K562 (cell line): Measurements from ENCODE around the genes HIF1AN, SLF2 and BTRC.

GRCh38 chr10:100362177-100363015 is 15.4 kb downstream of the SCD start:
- RAMPAGE, long total RNA: no peak
- RRBS: no CpG with 5 or more reads among the region's 7 CpGs
PRO-cap:
- standard: no peak
- CoPRO, capped RNA only, 2 experiments: peak in 1 of 2 experiments; most common plus-strand start chr10:100362478 (in 1)
- CoPRO, capped and uncapped RNA, 2 experiments: peak in 2 of 2 experiments; most common plus-strand start chr10:100362472 (in 2)
- CoPRO, uncapped RNA only, 2 experiments: peak in 2 of 2 experiments; most common plus-strand start chr10:100362260 (in 1)
CAGE:
- cytosol, long polyA plus RNA: no peak
- long polyA plus RNA: no peak
- nucleolus, long total RNA: no peak
- nucleus, long polyA plus RNA: no peak

DNA sequence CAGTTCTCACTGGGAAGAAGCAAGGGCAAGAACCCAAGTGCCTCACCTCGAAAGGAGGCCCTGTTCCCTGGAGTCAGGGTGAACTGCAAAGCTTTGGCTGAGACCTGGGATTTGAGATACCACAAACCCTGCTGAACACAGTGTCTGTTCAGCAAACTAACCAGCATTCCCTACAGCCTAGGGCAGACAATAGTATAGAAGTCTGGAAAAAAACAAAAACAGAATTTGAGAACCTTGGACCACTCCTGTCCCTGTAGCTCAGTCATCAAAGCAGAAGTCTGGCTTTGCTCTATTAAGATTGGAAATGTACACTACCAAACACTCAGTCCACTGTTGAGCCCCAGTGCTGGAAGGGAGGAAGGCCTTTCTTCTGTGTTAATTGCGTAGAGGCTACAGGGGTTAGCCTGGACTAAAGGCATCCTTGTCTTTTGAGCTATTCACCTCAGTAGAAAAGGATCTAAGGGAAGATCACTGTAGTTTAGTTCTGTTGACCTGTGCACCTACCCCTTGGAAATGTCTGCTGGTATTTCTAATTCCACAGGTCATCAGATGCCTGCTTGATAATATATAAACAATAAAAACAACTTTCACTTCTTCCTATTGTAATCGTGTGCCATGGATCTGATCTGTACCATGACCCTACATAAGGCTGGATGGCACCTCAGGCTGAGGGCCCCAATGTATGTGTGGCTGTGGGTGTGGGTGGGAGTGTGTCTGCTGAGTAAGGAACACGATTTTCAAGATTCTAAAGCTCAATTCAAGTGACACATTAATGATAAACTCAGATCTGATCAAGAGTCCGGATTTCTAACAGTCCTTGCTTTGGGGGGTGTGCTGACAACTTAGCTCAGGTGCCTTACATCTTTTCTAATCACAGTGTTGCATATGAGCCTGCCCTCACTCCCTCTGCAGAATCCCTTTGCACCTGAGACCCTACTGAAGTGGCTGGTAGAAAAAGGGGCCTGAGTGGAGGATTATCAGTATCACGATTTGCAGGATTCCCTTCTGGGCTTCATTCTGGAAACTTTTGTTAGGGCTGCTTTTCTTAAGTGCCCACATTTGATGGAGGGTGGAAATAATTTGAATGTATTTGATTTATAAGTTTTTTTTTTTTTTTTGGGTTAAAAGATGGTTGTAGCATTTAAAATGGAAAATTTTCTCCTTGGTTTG is 16.4 kb downstream of the SCD start:
- RAMPAGE, long total RNA: no peak
- RRBS: no CpG with 5 or more reads among the region's 6 CpGs
PRO-cap:
- standard: unidirectional peak, plus-strand start at position 813 of the sequence
- CoPRO, capped RNA only, 2 experiments: no peak in any of the 2 experiments
- CoPRO, capped and uncapped RNA, 2 experiments: peak in 2 of 2 experiments; most common plus-strand start position 189 of the sequence (in 1); most common minus-strand start position 938 of the sequence (in 1)
- CoPRO, uncapped RNA only, 2 experiments: peak in 2 of 2 experiments; most common plus-strand start position 159 of the sequence (in 1); most common minus-strand start position 235 of the sequence (in 1)
CAGE:
- cytosol, long polyA plus RNA: start-site peak on the plus strand centred at position 405 of the sequence, 125 bp wide, 839 and 384 reads in 2 replicates
- long polyA plus RNA: start-site peak on the plus strand centred at position 288 of the sequence, 530 bp wide, 1,073 and 535 reads in 2 replicates
- nucleolus, long total RNA: no peak
- nucleus, long polyA plus RNA: no peak

- RAMPAGE, long total RNA: no peak
- RRBS: no CpG with 5 or more reads among the region's 1 CpG
PRO-cap:
- standard: no peak
- CoPRO, capped RNA only, 2 experiments: no peak in any of the 2 experiments
- CoPRO, capped and uncapped RNA, 2 experiments: no peak in any of the 2 experiments
- CoPRO, uncapped RNA only, 2 experiments: no peak in any of the 2 experiments
CAGE:
- cytosol, long polyA plus RNA: no peak
- long polyA plus RNA: no peak
- nucleolus, long total RNA: no peak
- nucleus, long polyA plus RNA: no peak
Measured at GRCh38 chr10:100508727-100509039, 11.0 kb downstream of the SEC31B start.

GRCh38 chr10:100535597-100536825 is at the start of gene HIF1AN:
Gene HIF1AN (plus strand): TSS chr10:100535943.
- RAMPAGE, long total RNA: start-site peak on the plus strand at chr10:100535944-100535952, 256 and 381 reads in 2 replicates
- RRBS: 4% methylated on average over 12 of the region's 43 CpGs
PRO-cap:
- standard: bidirectional peak, plus-strand start at chr10:100535943, minus-strand start at chr10:100535749; bidirectional peak, plus-strand start at chr10:100536082, minus-strand start at chr10:100536097
- CoPRO, capped RNA only, 2 experiments: peak in 2 of 2 experiments; most common plus-strand start chr10:100535943 (in 2); most common minus-strand start chr10:100535779 (in 2)
- CoPRO, capped and uncapped RNA, 2 experiments: peak in 2 of 2 experiments; most common plus-strand start chr10:100535943 (in 2); most common minus-strand start chr10:100535749 (in 2)
- CoPRO, uncapped RNA only, 2 experiments: peak in 1 of 2 experiments; most common plus-strand start chr10:100535956 (in 1); most common minus-strand start chr10:100535779 (in 1)
CAGE:
- cytosol, long polyA plus RNA: start-site peak on the plus strand at chr10:100535942-100535961, 69 and 79 reads in 2 replicates
- long polyA plus RNA: start-site peak on the plus strand at chr10:100535932-100535955, 83 and 82 reads in 2 replicates
- nucleolus, long total RNA: no peak
- nucleus, long polyA plus RNA: start-site peak on the plus strand at chr10:100535932-100535961, 111 and 111 reads in 2 replicates

DNA sequence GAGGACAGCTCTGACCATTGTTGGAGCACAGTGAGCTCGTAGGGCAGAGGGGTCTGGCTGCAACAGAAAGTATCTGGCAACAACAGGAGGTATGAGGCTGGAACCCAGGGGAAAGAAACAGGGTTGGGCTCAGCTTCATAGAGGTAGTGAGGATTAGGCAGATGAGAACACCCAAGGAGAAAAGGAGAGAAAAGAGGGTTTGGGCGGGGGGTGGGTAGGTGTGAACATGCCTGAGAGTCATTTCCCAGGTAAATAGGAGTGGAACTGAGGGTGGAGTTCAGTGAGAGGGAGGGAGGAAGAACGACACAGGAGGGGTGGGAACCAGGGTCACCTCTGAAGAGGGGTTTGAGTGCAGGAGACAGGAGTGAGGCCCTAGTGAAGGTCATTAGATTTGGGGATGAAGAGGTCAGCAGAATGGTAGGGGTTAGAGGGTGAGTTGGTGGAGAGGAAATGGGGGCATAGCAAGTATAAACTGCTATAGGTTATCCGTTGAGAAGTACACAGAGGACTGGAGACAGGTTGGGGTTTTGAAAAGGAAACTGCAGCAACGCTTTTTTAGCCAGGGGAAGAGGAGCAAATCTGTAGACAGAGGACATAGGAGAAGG is 28.7 kb downstream of the HIF1AN start:
- RAMPAGE, long total RNA: no peak
- RRBS: no CpG with 5 or more reads among the region's 5 CpGs
PRO-cap:
- standard: no peak
- CoPRO, capped RNA only, 2 experiments: no peak in any of the 2 experiments
- CoPRO, capped and uncapped RNA, 2 experiments: no peak in any of the 2 experiments
- CoPRO, uncapped RNA only, 2 experiments: no peak in any of the 2 experiments
CAGE:
- cytosol, long polyA plus RNA: no peak
- long polyA plus RNA: no peak
- nucleolus, long total RNA: no peak
- nucleus, long polyA plus RNA: no peak

DNA sequence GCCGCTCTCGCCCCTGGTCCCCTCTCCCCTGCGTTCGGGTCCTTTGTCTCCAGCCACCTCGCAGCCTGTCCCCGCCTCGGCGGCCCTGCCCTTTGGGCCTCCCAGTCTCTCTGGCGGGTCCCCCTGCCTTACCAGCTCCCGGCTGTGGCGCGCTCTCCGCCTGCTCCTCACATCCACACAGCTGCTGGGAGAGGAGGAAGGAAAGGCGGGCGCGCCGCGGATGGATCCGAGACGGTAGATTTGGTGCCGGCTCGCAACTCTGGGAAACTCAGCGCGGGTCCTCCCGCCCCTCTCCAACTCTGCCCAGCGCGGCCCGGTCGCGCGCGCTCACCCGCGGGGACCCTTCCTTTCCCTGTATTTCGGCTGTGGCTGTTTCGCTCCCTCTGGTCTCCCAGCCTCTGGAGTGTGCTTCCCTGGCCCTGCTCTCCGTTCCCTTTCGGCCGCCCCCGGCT is 6.1 kb upstream of the PAX2 start:
- RAMPAGE, long total RNA: no peak
- RRBS: 14% methylated on average over 5 of the region's 40 CpGs
PRO-cap:
- standard: no peak
- CoPRO, capped RNA only, 2 experiments: no peak in any of the 2 experiments
- CoPRO, capped and uncapped RNA, 2 experiments: no peak in any of the 2 experiments
- CoPRO, uncapped RNA only, 2 experiments: no peak in any of the 2 experiments
CAGE:
- cytosol, long polyA plus RNA: no peak
- long polyA plus RNA: no peak
- nucleolus, long total RNA: no peak
- nucleus, long polyA plus RNA: no peak

DNA sequence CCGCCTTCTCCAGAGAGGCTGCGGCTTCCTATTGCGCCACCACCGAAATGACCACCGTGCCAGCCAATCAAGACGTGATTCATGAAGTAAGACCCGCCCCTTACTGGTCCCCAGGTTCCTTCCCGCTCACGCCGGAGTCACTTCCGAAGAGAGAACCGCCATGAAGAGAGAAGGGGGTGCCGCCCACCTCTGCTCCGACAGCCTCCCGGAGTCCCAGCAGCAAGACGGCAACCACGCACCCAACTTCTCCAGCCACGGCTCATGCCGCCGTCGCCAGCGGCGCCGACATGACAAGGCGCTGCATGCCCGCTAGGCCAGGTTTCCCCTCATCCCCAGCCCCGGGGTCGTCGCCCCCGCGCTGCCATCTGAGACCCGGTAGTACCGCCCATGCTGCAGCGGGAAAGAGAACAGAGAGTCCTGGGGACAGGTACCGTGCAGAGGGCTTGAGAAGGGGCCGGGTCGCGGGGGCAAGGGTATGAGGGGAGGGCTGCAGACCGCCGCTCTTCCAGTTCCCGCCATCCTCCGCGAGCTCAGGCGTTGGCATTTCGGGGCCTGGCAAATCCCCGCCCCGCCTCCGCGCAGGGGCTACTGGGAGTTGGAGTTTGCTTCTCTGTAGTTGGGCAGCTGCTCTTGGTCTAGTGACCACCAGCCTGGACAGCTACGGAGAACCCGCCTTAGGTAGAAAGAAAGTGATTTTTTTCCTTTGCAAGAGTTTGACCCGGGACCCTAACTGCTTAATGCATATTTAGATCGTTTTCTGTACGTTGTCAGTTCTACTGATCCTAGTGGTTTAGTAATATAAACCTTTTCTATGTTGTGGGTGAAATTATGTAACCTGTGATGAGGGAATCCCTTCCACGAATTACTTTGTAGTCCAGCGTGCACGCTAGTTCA is at the start of gene SLF2:
Gene SLF2 (plus strand): TSS at position 140 of the 894 bp plus-strand sequence.
- RAMPAGE, long total RNA: no peak
- RRBS: 3% methylated on average over 11 of the region's 57 CpGs
PRO-cap:
- standard: bidirectional peak, plus-strand start at position 140 of the sequence, minus-strand start outside the sequence; bidirectional peak, plus-strand start at position 707 of the sequence, minus-strand start at position 523 of the sequence
- CoPRO, capped RNA only, 2 experiments: peak in 2 of 2 experiments; most common plus-strand start position 140 of the sequence (in 2)
- CoPRO, capped and uncapped RNA, 2 experiments: peak in 2 of 2 experiments; most common plus-strand start position 140 of the sequence (in 2)
- CoPRO, uncapped RNA only, 2 experiments: peak in 1 of 2 experiments; most common plus-strand start position 140 of the sequence (in 1); most common minus-strand start position 83 of the sequence (in 1)
CAGE:
- cytosol, long polyA plus RNA: no peak
- long polyA plus RNA: no peak
- nucleolus, long total RNA: no peak
- nucleus, long polyA plus RNA: start-site peak on the minus strand centred at position 520 of the sequence, 14 bp wide, 69 and 62 reads in 2 replicates

DNA sequence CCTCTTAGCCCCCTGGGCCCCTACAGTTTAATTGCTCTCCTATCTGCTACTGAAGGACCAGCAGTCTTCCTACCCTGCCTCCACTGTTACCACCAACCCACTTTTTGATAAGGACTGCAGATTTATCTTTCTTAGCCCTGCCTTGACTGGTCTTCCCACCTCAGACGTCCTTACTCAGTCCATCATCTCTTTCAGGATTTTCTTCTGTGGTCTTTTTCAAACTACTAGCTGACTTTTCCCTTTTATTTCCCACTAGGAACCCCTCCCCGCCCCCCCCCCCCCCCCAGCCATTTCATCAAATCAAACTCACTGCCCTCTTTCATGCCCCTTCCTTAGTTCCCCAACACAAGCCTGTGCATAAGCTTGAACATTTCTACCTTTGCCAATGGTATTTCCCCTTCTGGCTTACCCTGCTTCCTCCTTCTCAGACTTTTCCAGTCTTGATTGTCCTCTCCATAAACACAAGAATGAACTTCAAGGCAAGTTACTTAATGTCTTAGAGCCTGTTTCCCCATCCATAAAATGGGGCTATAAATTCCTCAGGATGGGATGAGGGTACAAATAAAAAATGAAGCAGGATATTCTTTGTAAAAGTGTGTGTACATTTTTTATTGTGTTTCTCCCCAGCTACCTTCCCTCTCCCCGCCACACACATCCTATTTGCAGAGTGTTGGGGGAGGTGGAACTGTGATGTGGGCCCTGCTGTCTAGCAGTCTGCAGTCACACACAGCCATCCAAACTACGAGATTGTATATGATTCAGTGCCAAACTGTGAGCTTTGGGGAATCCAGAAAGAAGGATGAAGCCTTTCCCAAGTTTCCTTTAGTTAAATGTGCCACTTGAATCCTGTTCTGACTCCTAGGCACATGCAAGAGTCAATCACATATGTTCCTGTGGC is 1.5 kb upstream of the SEMA4G start:
- RAMPAGE, long total RNA: no peak
- RRBS: no CpG with 5 or more reads among the region's 4 CpGs
PRO-cap:
- standard: no peak
- CoPRO, capped RNA only, 2 experiments: no peak in any of the 2 experiments
- CoPRO, capped and uncapped RNA, 2 experiments: no peak in any of the 2 experiments
- CoPRO, uncapped RNA only, 2 experiments: no peak in any of the 2 experiments
CAGE:
- cytosol, long polyA plus RNA: no peak
- long polyA plus RNA: no peak
- nucleolus, long total RNA: no peak
- nucleus, long polyA plus RNA: no peak

GRCh38 chr10:100993825-100994854 is 5.5 kb upstream of the LZTS2 start:
- RAMPAGE, long total RNA: no peak
- RRBS: no CpG with 5 or more reads among the region's 17 CpGs
PRO-cap:
- standard: no peak
- CoPRO, capped RNA only, 2 experiments: no peak in any of the 2 experiments
- CoPRO, capped and uncapped RNA, 2 experiments: no peak in any of the 2 experiments
- CoPRO, uncapped RNA only, 2 experiments: peak in 2 of 2 experiments; most common plus-strand start chr10:100993843 (in 1); most common minus-strand start chr10:100994111 (in 1)
CAGE:
- cytosol, long polyA plus RNA: start-site peak on the plus strand at chr10:100994231-100994265, 43 and 25 reads in 2 replicates
- long polyA plus RNA: no peak
- nucleolus, long total RNA: no peak
- nucleus, long polyA plus RNA: start-site peak on the plus strand at chr10:100993772-100994316, 23 and 50 reads in 2 replicates

- RAMPAGE, long total RNA: no peak
- RRBS: 3% methylated on average over 4 of the region's 32 CpGs
PRO-cap:
- standard: no peak
- CoPRO, capped RNA only, 2 experiments: no peak in any of the 2 experiments
- CoPRO, capped and uncapped RNA, 2 experiments: no peak in any of the 2 experiments
- CoPRO, uncapped RNA only, 2 experiments: no peak in any of the 2 experiments
CAGE:
- cytosol, long polyA plus RNA: no peak
- long polyA plus RNA: no peak
- nucleolus, long total RNA: no peak
- nucleus, long polyA plus RNA: no peak
Measured at GRCh38 chr10:101000003-101001090, 739 bp downstream of the LZTS2 start.

- RAMPAGE, long total RNA: no peak
- RRBS: 3% methylated on average over 18 of the region's 83 CpGs
PRO-cap:
- standard: no peak
- CoPRO, capped RNA only, 2 experiments: no peak in any of the 2 experiments
- CoPRO, capped and uncapped RNA, 2 experiments: no peak in any of the 2 experiments
- CoPRO, uncapped RNA only, 2 experiments: no peak in any of the 2 experiments
CAGE:
- cytosol, long polyA plus RNA: no peak
- long polyA plus RNA: no peak
- nucleolus, long total RNA: no peak
- nucleus, long polyA plus RNA: no peak
Measured at GRCh38 chr10:101291463-101292489, 62.2 kb upstream of the BTRC start.

DNA sequence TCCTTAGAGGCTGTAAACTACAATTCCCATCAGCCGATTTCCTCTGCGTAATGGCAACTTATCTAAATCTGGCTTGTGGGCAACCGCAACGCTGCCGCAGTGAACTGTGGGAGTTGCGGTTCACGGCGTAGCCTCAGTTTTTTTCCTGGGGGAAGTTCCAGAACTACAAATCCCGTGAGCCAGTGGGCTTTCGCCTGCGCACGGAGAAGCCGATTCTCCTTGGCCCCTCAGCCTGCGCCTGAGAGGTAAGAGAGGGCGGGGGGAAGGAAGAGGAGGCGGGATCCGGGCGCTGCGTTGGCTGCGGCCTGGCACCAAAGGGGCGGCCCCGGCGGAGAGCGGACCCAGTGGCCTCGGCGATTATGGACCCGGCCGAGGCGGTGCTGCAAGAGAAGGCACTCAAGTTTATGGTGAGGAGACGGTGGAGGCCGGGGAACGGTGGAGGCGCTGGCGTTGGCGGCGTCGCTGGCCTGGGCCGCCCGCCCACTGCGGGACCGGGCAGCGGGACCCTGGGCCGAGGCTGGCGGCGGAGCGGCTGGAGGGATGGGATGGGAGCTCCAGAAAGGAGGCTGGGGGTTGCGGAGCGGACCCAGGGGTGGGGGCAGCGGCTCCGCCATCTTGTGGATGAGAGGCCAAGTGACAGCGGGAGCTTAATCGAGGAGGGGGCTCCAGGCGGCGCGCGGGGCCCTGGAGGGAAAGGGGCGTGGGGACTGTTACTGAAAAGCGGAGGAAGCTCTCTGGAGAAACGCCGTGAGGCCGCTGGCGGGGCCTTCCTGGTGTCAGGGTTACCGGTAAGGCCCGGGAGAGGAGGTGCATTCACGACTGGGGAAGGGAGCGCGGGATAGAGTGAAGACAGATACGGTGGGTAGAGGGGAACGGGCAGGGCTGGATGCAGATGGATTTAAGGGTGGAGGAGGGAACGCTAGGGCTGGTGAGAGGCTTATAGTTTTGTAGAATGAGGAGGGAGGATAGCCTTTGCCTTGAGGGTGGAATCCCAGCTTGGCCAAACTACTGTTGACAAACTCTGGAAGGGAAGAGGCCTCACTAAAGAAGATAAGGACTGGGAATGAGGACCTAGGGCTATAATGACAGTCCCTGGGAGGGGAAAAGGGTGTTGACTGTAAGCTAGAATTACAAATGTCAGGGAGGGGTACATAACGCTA is at the start of gene BTRC:
Gene BTRC (plus strand): TSS at position 344 of the 1,160 bp plus-strand sequence.
- RAMPAGE, long total RNA: start-site peak on the plus strand centred at position 276 of the sequence, 66 bp wide, 43 and 437 reads in 2 replicates
- RRBS: 2% methylated on average over 21 of the region's 71 CpGs
PRO-cap:
- standard: unidirectional peak, plus-strand start at position 248 of the sequence; unidirectional peak, minus-strand start at position 1,023 of the sequence
- CoPRO, capped RNA only, 2 experiments: no peak in any of the 2 experiments
- CoPRO, capped and uncapped RNA, 2 experiments: peak in 1 of 2 experiments; most common plus-strand start position 248 of the sequence (in 1)
- CoPRO, uncapped RNA only, 2 experiments: no peak in any of the 2 experiments
CAGE:
- cytosol, long polyA plus RNA: no peak
- long polyA plus RNA: start-site peak on the plus strand centred at position 258 of the sequence, 43 bp wide, 79 and 165 reads in 2 replicates
- nucleolus, long total RNA: no peak
- nucleus, long polyA plus RNA: no peak

- RAMPAGE, long total RNA: no peak
- RRBS: no CpG with 5 or more reads among the region's 8 CpGs
PRO-cap:
- standard: no peak
- CoPRO, capped RNA only, 2 experiments: no peak in any of the 2 experiments
- CoPRO, capped and uncapped RNA, 2 experiments: no peak in any of the 2 experiments
- CoPRO, uncapped RNA only, 2 experiments: no peak in any of the 2 experiments
CAGE:
- cytosol, long polyA plus RNA: no peak
- long polyA plus RNA: no peak
- nucleolus, long total RNA: no peak
- nucleus, long polyA plus RNA: no peak
Measured at GRCh38 chr10:101725769-101726345, 30.9 kb upstream of the FBXW4 start.

DNA sequence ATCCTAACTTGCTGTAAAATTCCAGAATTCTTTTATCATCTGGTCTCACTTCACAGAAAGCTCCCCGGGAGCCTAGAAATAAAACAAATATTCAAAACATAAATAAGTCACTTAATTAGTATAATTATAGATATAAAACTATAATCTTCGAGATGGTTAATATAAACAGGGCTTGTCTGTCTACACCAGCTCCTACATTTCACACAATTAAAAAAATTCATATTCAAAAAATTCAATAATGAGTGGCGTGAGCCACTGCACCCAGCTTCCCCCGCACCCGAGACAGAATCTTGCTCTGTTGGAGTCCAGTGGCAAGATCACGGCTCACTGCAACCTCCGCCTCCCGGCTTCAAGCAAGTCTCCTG is 3.3 kb upstream of the NPM3 start:
- RAMPAGE, long total RNA: no peak
- RRBS: no CpG with 5 or more reads among the region's 8 CpGs
PRO-cap:
- standard: no peak
- CoPRO, capped RNA only, 2 experiments: no peak in any of the 2 experiments
- CoPRO, capped and uncapped RNA, 2 experiments: no peak in any of the 2 experiments
- CoPRO, uncapped RNA only, 2 experiments: no peak in any of the 2 experiments
CAGE:
- cytosol, long polyA plus RNA: no peak
- long polyA plus RNA: no peak
- nucleolus, long total RNA: no peak
- nucleus, long polyA plus RNA: no peak

GRCh38 chr10:101818869-101819483 is 732 bp upstream of the OGA start:
- RAMPAGE, long total RNA: no peak
- RRBS: no CpG with 5 or more reads among the region's 14 CpGs
PRO-cap:
- standard: bidirectional peak, plus-strand start at chr10:101819010, minus-strand start at chr10:101818442; bidirectional peak, plus-strand start at chr10:101819079, minus-strand start at chr10:101819085
- CoPRO, capped RNA only, 2 experiments: peak in 2 of 2 experiments; most common plus-strand start chr10:101819010 (in 2)
- CoPRO, capped and uncapped RNA, 2 experiments: peak in 1 of 2 experiments; most common plus-strand start chr10:101819010 (in 1)
- CoPRO, uncapped RNA only, 2 experiments: peak in 1 of 2 experiments; most common plus-strand start chr10:101819010 (in 1); most common minus-strand start chr10:101819017 (in 1)
CAGE:
- cytosol, long polyA plus RNA: no peak
- long polyA plus RNA: no peak
- nucleolus, long total RNA: no peak
- nucleus, long polyA plus RNA: no peak

GRCh38 chr10:101834259-101834868 is 9.2 kb downstream of the KCNIP2 start:
- RAMPAGE, long total RNA: no peak
- RRBS: no CpG with 5 or more reads among the region's 10 CpGs
PRO-cap:
- standard: unidirectional peak, minus-strand start at chr10:101834463
- CoPRO, capped RNA only, 2 experiments: no peak in any of the 2 experiments
- CoPRO, capped and uncapped RNA, 2 experiments: no peak in any of the 2 experiments
- CoPRO, uncapped RNA only, 2 experiments: no peak in any of the 2 experiments
CAGE:
- cytosol, long polyA plus RNA: no peak
- long polyA plus RNA: no peak
- nucleolus, long total RNA: no peak
- nucleus, long polyA plus RNA: no peak